ENCODE measurements around a stretch of chr1.

GRCh38 chr1:173526951-173527619 lies 50.0 kb downstream of the PRDX6 start:
- RRBS = no CpG with 5 or more reads among the region's 5 CpGs

GRCh38 chr1:173717133-173717689 lies 2.4 kb downstream of the KLHL20 start:
- RRBS = no CpG with 5 or more reads among the region's 2 CpGs

GRCh38 chr1:173867936-173868132 lies 346 bp upstream of the ZBTB37 start:
- RRBS = no CpG with 5 or more reads among the region's 11 CpGs

DNA sequence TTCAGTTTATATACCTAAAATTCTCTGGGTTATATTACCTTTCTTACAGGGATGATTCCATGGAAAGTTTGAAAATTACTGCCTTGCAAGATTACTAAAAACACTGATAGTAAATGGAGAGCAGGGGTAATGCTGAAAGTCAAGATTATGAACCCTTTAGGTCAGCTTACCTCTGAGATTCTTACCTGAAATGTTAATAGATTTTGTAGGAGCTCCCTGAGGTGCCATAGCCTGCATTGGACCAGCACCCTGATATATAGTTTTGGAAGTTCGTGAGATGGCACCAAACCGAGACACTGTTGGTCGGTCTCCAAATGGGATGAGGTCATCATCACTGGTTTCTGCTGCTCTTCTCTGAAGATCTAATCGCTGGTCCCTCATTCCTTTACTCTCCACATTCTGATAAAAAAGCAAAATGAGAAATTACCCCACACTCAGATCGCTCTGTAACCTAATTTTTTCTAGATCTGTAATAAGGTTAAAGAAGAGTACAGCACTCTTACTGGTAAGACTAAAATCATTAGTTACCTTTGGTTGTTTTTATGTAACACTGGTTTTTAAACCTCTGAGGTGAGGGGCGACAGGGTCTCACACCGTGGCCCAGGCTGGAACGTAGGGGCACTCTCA lies 30.2 kb upstream of the SERPINC1 start:
- RRBS = no CpG with 5 or more reads among the region's 8 CpGs

DNA sequence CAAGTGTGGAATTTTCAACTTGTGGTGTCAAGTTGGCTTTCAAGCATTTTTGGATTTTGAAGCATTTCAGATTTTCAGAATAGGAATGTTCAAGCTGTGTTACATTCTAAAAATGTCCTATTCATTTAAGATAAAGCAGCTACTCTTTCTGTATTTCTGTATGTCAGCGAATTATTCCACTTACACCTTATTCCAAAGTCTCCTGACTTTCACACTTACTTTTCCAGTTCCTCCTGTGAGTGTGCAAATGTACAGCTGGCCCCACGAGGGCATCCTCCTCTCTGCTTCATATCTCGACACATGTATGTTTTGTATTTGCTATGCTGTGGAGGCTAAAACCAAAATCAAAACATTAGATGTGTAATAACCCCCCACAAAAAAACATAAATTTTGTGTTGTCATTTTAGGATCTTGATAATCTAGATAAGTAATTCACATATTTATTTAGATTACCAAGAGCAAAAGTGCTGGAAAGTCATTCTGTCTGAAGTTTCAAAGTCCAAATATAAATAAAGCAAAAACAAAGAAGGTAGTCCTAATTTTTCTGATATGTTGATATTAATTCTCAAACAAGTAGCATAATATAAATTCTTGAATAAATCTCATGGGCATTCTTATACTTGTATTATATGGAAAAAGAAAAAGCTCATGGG lies 51.7 kb downstream of the RC3H1 start:
- RRBS = no CpG with 5 or more reads among the region's 3 CpGs

- RRBS = no CpG with 5 or more reads among the region's 2 CpGs
Measured at GRCh38 chr1:174018391-174019032, 3.6 kb downstream of the RC3H1 start.

- RRBS = no CpG with 5 or more reads among the region's 13 CpGs
Measured at GRCh38 chr1:174022629-174022988, 452 bp upstream of the RC3H1 start.

DNA sequence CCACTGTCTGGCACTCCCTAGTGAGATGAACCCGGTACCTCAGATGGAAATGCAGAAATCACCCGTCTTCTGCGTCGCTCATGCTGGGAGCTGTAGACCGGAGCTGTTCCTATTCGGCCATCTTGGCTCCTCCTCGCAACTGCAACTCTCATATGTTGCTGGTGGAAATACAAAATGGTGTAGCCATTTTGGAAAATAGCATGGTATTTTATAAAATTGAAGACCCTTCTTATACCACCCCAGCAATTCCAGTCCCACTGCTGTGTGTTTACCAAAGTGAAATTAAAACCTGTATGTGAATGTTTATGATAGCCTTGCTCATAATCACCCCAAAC lies 64.1 kb upstream of the GPR52 start:
- RRBS = no CpG with 5 or more reads among the region's 7 CpGs

- RRBS = no CpG with 5 or more reads among the region's 15 CpGs
Measured at GRCh38 chr1:174618532-174619214, 170.9 kb downstream of the GPR52 start.

DNA sequence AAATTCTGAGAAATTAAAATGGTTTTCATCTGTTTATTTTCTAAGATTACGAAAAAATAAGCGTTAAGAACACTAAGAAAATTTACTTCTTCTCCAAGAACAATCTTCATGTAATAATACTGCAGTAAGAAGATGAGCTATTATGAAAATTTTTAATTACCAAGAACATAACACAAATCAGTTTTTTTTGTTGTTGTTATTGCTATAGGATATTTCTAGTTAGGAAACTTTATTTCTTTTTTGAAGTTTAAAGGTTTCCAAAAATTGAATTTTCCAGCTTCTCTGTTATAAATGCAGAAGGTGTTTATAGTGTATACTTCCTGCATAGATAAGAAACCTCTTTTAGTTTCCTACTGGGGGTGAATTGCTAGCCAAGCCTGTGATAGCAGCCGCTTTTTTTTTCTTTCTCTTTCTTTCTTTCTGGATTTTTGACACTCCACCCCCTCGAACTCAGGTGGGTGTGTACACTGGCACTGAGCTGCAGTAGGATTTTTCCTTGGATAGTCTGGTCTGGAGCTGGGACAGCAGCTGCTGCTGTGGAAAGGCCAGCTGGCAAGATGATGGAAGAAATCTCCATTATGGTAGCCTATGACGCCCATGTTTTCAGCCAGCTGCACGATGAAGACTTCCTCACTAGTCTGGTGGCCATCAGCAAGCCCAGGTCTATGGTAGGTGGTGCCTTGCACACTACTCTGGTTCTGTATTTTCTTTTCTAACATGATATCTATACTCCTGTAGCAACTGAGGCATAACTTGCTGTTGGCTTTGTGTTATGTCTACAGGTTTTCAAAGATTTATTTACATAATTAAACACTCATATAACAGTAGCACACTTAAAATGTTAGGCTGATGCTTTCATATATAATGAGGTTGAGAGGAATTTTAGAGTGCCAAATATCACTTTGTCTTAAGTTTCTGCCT lies 122.5 kb upstream of the CACYBP start:
- RRBS = no CpG with 5 or more reads among the region's 6 CpGs

DNA sequence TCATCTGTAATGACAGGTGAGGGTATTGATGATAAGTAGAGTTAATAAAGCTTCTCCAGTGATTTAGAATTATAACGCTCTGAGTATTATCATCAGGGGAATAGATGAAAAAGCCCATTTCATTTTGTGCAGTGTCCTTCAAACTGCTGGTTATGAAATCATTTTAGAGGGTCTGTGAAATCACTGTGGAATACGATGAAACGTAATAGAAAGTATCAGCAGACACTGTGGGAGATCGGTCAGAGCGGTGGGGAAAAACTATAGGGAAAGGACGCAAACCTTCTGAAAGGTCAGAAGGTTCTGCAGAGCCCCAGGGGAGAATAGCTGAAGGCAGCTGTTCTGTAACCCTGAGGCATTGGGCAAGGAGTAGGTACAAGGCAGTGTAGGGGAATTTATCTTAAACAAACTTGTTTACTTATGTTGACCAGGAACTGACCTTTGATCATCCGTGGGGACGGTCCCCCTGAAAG lies 46.2 kb upstream of the CACYBP start:
- RRBS = no CpG with 5 or more reads among the region's 8 CpGs

GRCh38 chr1:174968610-174969471 lies 30.9 kb upstream of the CACYBP start:
- RRBS = no CpG with 5 or more reads among the region's 9 CpGs

GRCh38 chr1:175071811-175072126 lies 4.1 kb downstream of the TNN start:
- RRBS = no CpG with 5 or more reads among the region's 2 CpGs

GRCh38 chr1:175673525-175673877 lies 69.9 kb downstream of the TNR start:
- RRBS = no CpG with 5 or more reads among the region's 5 CpGs

- RRBS = no CpG with 5 or more reads among the region's 8 CpGs
Measured at GRCh38 chr1:176071191-176072089, 135.6 kb downstream of the COP1 start.

- RRBS = no CpG with 5 or more reads among the region's 3 CpGs
Measured at GRCh38 chr1:176505149-176505610, 42.2 kb downstream of the PAPPA2 start.

- RRBS = no CpG with 5 or more reads among the region's 23 CpGs
Measured at GRCh38 chr1:177032334-177032908, 132.1 kb downstream of the ASTN1 start.

- RRBS = no CpG with 5 or more reads among the region's 3 CpGs
Measured at GRCh38 chr1:177650857-177651435, 318.9 kb downstream of the SEC16B start.

- RRBS = no CpG with 5 or more reads among the region's 1 CpG
Measured at GRCh38 chr1:178115080-178115882, 21.4 kb downstream of the RASAL2 start.